Epidermal melanocyte (primary cell): ENCODE measurements around the genes DSG2, SLC25A52 and NOL4.

DNA sequence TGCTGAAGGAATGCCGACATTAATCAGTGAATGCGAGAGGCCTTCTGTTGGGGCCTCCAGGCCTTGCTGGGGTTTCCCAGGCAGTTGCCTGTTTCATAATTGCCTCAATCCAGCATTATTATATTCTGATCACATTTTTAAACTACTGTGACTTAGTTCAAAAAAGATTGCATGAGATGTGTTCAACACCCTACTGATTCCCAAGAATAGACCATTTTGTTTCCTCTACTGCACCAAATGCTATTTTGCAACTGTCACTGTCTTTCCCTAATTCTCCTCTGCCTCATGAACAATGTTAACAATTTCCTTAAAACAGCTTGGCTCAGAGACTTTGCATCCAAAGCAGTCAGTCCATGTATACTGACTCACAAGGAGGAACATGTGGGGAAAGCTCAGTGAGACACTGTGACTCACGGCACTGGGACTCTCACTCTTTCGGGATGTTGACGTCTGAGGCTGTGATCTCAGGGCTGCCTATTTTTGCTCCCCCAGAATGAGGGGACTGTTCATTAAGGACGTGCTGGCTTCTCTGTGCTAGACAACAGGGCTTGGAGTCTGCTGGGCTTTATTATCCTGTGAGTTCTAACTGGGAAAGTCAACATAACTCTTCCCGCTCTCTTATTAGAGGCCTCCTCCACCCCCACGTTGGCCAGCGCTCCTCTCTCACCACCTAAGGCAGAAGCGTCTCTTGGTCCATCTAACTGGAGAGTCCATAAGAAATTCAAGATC, 10.4 kb upstream of the DSG2 start:
- RRBS, result no CpG with 5 or more reads among the region's 10 CpGs

- RRBS, result 2% methylated on average over 30 of the region's 94 CpGs
Measured at GRCh38 chr18:31497784-31498908, at the start of gene DSG2. Gene DSG2 (plus strand): TSS chr18:31498177.

DNA sequence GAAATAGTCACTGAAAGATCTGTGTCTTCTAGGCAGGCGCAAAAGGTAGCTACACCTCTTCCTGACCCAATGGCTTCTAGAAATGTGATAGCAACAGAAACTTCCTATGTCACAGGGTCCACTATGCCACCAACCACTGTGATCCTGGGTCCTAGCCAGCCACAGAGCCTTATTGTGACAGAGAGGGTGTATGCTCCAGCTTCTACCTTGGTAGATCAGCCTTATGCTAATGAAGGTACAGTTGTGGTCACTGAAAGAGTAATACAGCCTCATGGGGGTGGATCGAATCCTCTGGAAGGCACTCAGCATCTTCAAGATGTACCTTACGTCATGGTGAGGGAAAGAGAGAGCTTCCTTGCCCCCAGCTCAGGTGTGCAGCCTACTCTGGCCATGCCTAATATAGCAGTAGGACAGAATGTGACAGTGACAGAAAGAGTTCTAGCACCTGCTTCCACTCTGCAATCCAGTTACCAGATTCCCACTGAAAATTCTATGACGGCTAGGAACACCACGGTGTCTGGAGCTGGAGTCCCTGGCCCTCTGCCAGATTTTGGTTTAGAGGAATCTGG, 45.5 kb upstream of the TTR start:
- RRBS, result no CpG with 5 or more reads among the region's 5 CpGs

GRCh38 chr18:31679299-31679887, 5.0 kb downstream of the B4GALT6 start:
- RRBS, result no CpG with 5 or more reads among the region's 4 CpGs

GRCh38 chr18:31760703-31761084, at the start of gene SLC25A52:
Gene SLC25A52 (minus strand): TSS chr18:31760880.
- RRBS, result no CpG with 5 or more reads among the region's 21 CpGs

DNA sequence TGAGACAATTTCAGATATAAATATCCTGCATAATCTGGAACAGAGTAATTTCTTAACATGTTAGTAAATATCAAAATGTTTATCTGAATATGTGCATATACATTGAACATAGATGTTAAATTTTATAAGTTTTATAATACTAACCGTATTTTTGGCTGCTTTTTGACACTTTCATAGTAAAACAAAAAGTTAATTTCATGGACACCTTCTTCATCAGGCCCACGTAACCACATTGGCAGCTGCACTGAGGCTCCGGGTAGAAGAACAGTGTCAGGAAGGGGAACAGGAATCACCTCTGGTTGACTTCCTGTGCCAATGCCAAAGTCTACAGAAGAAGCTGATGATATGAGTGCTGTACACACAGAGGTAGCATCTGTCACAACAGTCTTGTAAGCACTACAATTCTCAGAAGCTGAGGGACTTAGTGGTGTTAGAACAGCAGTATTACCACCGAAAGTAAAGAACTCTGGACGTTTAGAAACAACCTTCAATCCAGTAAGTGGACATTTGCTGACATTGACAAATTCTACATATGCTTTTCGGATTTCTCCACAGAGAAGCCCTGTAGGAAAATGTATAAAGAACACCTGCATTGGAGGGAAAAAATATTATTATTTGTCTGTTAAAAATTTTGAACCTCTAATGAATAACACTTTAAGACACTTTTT, 85.4 kb downstream of the TRAPPC8 start:
- RRBS, result no CpG with 5 or more reads among the region's 6 CpGs

DNA sequence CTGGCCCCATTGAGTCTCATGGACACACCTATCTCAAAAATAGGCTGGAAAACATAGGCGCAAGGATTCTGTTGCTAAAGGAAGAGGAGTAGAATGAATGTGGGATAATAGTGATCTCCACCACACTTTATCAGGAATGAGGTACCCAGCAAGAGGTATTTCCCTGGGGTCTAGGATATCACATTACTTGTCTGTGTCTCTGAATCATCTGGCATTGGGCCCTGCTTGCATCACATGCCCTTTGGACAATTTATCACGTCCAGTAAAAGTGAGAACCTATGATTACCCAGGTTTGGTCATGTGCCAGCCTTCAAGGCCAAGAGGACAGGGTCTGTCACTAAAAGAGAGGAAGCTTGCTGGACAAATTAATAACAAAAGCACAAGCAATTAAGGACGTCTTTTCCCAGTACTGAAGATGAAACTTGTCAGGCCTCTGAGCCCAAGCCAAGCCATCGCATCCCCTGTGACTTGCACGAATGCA, 11.4 kb upstream of the TRAPPC8 start:
- RRBS, result no CpG with 5 or more reads among the region's 5 CpGs

DNA sequence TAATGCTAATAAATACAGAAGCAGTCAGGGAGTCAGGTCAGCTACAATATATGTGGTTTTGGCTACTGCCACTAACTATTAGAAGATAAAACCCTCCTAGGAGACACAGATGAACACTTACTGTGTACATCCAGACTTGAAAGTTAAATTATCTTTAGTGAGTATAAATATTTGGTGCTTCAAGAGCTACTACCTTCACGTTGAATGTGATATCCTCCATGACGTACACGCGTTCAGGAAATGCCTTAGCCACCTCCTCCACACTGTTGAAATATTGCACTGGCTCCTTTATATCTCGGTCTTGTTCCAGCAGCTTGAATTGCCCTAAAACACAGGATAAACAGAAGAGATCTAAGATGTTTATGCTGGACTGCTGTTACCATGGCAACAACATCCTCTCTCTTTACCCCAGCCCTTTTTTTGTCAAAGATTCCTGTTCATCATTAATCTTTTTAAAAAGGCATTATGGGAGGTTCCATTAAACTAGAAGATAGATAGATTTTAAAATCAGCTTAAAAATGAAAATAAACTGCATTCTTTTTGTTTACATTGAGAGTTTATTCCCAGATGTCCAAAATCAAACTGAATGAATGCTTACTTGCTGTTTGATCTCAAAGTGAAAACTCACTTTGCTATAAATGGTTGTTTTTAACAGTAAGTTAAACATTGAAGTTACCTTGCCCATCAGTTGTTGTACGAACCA, 120.3 kb downstream of the MEP1B start:
- RRBS, result no CpG with 5 or more reads among the region's 6 CpGs

- RRBS, result no CpG with 5 or more reads among the region's 4 CpGs
Measured at GRCh38 chr18:32349695-32350111, 121.0 kb downstream of the GAREM1 start.

DNA sequence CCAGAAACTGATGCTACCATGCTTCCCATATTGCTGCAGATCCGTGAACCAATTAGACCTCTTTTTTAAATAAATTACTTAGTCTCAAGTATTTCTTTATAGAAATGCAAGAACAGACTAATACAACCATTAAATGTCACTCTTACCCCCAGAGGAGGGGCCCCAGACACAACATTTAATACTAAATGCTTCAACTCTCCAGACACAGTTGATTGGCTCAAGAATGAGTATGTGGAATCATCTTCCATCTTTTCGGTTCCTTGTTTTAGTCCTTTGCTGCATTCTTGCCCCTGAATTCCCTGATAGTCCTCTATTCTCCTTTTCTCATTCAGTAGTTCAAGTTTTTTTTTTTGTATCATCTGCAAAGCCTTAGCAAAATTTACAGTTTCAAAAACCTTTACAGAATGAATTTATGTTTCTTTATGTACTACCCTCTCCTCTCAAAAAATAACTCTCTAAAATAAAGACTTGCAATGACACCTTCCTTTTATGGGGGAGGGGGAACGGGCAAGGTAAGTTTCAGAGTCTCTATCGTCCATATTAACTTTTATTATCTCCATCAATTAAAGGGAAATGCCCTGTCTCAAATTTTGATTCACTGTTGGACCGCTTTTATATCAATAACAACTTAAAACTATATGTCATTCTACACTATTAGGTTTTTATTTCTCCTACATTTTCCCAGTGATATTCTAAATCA, 41.9 kb downstream of the GAREM1 start:
- RRBS, result no CpG with 5 or more reads among the region's 5 CpGs

DNA sequence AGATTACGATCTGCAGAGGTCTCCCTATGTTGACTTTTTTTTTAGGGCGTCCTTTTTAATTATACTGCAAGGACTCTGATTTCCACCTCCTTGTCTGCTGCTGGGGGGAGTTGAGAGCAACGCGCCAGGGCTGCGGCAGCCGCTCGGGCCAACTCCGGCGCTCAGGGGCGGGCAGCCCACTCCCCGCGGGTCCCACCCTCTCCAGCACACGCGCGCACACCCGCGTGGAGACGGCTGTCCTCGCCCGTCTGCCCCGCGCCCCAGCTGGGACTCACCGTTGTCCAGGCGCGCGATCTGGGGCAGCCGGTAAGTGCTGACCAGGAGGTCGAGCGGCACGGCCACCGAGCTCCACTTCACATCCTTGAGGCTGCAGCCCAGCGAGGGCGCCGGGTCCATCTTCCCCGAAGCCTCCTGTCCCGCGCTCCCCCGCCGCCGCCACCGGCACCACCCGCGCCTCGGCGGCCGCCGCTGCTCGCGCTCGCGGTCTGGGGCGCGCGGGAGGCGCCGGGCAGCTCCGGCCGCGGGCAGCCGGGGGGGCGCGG, 578 bp downstream of the GAREM1 start:
- RRBS, result 3% methylated on average over 29 of the region's 62 CpGs

DNA sequence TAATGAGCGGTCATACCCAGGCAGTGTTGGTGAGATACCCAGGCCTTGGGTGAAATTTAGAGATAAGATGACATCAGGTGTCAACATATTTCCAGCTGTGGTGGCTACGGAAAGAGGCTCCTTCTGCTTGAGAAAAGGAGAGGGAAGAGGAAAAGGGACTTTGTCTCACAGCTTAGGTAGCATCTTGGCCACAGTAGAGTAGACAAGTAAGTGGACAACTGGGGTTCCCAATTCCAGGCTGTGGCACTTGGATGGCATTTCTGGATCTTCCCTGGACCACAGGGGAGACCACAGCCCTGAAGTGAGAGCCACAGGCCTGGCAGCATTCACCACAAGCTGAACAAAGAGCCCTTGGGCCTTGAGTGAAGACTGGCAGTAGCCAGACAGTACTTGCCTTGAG, 226.0 kb upstream of the KLHL14 start:
- RRBS, result no CpG with 5 or more reads among the region's 2 CpGs

- RRBS, result 3% methylated on average over 19 of the region's 63 CpGs
Measured at GRCh38 chr18:34224074-34225166, at the start of gene NOL4. Gene NOL4 (minus strand): TSS chr18:34224913.

GRCh38 chr18:34709182-34709619, 897 bp upstream of the DTNA start:
- RRBS, result no CpG with 5 or more reads among the region's 5 CpGs

GRCh38 chr18:34807980-34808674, 98.0 kb downstream of the DTNA start:
- RRBS, result no CpG with 5 or more reads among the region's 4 CpGs

- RRBS, result no CpG with 5 or more reads among the region's 3 CpGs
Measured at GRCh38 chr18:34834902-34835401, 124.9 kb downstream of the DTNA start.

DNA sequence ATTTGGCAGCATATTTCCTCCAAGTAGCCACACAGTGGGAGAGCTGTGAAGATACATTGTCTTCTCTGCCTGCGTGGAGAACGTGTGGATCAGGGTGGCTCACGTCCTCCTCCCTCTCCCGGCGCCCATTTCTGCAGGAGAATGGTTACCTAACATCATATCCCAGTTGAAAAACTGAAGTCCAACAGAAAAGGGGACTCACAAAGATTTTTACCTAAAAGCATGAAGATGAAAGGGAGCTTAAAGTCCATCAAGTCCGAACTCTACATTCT, 98.0 kb upstream of the MAPRE2 start:
- RRBS, result no CpG with 5 or more reads among the region's 6 CpGs

DNA sequence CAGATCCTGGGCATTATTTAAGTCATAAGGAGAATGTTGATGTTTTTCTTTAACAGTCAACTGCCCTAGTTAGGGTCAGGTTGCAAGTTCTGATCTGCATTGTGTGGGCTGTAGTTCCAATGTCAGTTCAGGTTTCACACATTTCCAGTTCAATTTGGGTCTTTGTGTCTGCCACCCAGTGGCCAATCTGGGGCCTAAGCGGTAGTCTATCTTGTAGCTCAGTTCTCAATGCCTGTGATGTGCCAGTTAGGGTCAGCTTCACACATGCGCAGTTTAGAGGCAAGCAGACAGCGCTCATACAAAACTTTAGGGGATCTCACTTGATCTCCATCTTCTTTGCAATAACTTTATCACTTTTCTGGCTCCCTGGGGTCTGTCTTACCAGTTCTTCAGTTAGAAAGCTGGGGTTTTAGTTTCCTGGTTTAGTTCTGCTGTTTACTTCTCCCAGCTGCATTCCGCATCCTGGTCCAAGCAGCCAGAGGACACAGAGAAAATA, 10.9 kb upstream of the ZNF24 start:
- RRBS, result no CpG with 5 or more reads among the region's 4 CpGs

GRCh38 chr18:35466536-35467374, 31.0 kb downstream of the INO80C start:
- RRBS, result no CpG with 5 or more reads among the region's 13 CpGs

DNA sequence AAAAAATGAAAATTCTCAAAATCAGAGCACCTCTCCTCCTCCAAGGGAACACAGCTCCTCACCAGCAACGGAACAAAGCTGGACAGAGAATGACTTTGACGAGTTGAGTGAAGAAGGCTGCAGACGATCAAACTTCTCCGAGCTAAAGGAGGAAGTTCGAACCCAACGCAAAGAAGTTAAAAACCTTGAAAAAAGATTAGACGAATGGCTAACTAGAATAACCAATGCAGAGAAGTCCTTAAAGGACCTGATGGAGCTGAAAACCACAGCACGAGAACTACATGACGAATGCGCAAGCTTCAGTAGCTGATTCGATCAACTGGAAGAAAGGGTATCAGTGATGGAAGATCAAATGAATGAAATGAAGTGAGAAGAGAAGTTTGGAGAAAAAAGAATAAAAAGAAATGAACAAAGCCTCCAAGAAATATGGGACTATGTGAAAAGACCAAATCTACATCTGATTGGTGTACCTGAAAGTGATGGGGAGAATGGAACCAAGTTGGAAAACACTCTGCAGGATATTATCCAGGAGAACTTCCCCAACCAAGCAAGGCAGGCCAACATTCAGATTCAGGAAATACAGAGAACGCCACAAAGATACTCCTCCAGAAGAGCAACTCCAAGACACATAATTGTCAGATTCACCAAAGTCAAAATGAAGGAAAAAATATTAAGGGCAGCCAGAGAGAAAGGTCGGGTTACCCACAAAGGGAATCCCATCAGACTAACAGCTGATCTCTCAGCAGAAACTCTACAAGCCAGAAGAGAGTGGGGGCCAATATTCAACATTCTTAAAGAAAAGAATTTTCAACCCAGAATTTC, 47.3 kb downstream of the GALNT1 start:
- RRBS, result no CpG with 5 or more reads among the region's 13 CpGs